Skin of body (tissue), 2 donors: ENCODE measurements around a stretch of chr2.

DNA sequence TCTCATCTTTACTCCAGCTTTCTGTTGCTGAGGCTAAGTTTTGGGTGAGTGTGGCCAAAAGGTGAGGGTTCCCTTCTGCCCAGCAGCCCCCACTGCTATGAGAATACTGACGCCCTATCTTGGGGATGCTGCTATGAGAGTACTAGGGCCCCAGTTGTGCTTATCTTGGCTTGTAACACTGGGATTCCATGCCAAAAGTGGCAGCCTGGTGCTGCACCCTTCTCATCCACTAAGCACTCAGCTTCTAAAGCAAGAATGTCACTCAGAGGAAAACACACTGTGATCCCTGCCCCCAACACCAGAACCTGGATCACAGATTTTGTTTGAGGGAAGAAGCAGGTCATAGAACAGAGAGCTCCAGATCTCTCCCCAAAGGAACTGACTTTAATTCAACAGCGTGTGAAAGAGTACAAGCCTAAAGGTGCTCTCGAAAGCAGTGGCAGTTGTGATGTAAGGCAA is 130.8 kb upstream of the KLF7 start:
- RAMPAGE, long total RNA = no peak

DNA sequence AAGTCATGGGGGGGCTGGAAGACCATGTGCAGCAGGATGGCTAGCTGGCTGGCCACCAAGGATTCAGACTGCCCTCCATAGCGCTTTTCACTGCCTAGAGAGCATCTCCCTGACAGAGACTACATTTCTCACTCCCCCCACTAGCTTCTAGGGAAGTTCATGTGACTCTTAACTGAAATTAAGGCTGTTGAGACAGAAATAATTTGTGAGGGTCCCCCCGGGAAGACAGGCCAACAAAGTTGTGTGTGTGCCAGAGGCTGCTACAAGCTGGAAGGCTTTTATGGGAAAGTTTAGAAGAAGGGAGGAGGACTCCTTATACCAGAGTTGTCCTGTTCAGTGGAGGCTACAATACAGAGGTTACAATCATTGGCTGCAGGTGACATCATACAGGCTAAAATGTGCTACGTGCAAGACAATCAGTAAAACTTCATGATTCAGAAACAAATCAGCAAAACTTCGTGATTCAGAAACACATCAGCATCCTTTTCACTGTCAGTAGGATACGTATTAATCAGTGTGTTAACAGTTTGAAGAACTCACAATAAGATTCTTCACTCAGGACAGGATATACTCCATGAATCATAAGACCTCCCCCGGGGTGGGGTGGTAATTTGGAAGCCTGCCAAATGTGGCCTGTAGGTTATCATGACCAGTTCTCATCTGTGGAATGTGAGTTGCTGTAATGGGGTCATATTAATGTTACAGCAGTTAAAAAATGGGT is 135.1 kb upstream of the CREB1 start:
- RAMPAGE, long total RNA = no peak

- RAMPAGE, long total RNA = no peak
Observed at GRCh38 chr2:207484430-207484993, 45.2 kb upstream of the CREB1 start.

DNA sequence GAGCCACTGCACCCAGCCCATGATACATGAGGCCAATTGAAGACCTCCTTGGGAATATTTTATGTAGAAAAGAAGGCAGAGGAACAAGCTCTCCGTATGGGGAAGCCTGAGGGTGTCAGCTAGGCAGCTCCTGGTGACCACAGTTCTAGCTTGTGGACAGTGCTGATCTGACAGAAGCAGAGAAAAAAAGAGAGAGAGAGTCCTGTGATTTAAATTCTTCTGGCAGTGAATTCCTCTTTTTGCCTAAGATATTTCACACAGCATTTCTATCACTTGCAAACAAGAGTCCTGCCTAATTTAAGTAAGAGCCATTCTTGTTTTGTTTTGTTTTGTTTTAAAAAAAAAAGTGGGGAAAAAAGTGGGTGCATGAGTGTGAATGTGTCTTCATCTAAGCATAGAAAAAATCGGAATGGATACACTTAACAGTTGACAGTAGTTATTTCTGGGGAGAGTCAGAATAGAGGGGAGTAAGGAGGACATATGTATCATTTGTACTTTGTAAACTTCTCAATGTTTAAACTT is 28.5 kb upstream of the CREB1 start:
- RAMPAGE, long total RNA = no peak

DNA sequence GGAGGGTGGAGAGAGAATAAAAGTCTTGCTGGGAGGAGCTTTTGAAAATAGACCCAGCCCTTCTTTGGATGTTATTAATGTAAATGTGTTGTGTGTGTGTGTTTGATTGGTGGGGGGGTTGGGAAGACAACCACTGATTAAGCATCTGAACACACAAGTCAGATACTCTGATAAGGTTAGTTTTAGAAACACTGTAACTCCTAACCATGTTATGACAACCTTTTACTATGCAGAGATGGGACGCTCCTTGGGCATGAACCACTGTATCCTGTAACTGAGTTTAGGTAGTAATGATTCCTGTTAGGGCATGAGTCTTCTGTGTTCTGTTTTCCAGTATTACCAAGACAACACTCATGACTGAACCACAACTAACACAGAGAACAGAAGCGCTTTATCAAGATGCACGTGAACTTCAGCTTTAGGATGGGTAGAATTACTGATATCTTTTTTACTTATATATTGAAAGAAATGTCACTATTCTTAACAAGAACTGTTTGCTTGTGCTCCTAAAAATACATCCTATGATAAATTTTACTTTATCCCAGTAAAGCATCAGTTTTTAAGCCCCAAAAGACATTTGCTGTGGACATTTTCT is 14.1 kb upstream of the CREB1 start:
- RAMPAGE, long total RNA = no peak

- RAMPAGE, long total RNA = no peak
Observed at GRCh38 chr2:207531092-207531378, 1.3 kb downstream of the CREB1 start.

DNA sequence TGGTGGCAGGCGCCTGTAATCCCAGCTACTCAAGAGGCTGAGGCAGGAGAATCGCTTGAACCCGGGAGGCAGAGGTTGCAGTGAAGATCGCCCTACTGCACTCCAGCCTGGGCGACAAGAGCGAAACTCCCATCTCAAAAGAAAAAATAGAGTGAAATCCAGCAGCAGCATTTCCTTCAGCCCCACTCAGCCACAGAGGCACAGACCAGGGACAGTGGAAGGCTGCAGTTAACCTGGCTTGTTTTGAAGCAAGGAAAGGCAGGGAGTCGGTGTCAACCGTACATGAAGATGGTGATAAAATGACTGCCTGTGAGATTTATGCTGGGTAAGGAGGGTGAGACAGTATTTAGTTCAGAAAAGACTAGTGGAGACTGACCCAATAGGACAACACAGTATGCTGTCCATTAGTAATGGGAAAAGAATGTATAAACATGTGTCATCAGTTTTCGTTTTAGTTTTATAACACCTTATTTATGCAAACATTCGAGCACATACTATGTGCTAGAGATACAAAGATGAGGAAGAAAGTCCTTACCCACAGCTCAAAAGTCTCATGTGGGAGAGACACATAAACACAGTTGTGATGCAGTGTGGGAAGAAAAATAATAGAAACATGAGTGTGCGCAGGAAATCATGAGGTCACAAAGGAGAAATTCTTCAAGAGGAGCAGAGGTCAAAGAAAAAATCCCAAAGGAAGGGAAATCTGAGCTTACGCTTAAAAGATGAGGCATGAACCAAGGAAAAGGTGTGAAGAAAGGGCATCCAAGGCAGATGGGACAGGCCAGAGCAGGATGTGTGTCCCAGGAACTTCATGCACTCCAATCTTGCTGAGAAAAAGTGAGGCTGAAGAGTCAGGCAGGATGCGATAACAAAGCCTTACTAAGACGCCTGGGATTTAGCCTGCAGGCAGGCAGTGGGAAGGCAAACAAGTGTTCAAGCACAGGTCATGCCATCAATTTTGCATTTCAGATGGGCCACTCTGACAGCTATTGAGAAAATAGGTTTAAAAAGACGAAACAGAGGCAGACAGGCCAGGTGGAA is 8.2 kb downstream of the METTL21A start:
- RAMPAGE, long total RNA = no peak

DNA sequence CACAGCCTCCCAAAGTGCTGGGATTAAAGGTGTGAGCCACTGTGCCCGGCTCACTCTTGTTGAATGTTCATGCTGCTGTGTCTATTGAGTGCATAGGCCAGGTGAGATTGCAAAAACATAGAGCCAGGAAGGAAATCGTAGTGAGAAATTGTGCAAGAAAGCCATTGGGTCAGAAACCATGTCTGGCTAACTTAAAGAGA is 45.6 kb upstream of the FZD5 start:
- RAMPAGE, long total RNA = no peak

DNA sequence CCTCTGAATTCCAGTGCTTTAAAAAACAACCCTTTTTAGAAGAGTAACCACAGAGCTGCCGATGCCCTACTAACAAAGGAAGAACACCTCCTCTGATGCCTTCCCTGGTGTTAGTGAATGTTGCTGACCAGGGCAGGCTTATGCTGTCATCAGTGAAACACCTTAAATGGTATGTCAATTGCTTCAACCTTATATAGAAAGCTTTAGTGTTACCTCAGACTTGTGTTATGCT is 79.7 kb upstream of the FZD5 start:
- RAMPAGE, long total RNA = no peak

DNA sequence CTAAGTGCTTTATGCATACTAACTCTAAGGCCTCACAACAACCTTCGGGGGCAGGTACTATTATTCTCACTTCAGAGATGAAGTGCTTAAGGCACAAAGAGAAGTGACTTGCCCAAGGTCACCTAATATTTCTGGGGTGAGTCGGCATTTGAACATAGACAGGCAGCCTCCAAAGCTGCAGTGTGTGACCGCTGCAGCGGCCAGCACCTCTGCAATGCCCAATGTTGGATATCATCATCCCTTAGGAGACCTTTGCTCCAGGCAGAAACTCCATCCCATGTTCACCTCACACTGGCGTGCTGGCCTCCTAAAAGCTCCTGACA is 127.7 kb upstream of the FZD5 start:
- RAMPAGE, long total RNA = no peak

GRCh38 chr2:207933311-207933845 is 91.9 kb downstream of the PLEKHM3 start:
- RAMPAGE, long total RNA = no peak

DNA sequence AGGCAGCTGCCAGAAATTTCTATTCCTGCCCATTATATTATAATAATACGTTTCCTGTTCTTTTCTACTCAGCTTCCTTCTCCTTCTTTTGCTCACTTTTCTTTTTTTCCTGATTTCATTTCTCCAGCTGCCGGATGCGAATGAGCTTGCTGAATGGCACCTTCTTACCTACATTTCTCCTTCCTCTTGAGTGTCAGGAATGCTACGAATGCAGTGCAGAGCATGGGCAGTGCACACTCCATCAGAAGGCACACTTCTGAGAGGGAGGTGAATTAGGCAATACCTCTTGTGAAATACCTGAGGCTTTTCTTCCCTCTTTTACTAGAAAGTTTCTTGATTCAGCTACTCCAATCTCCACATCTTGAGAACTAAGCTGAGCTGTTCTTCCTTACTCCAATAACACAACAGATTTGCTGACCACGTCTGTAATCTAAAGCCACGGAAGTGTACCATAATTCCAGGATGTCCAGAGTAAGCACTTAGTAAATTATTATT is 51.1 kb downstream of the PLEKHM3 start:
- RAMPAGE, long total RNA = no peak

GRCh38 chr2:208034286-208034680 is 9.0 kb upstream of the PLEKHM3 start:
- RAMPAGE, long total RNA = no peak

DNA sequence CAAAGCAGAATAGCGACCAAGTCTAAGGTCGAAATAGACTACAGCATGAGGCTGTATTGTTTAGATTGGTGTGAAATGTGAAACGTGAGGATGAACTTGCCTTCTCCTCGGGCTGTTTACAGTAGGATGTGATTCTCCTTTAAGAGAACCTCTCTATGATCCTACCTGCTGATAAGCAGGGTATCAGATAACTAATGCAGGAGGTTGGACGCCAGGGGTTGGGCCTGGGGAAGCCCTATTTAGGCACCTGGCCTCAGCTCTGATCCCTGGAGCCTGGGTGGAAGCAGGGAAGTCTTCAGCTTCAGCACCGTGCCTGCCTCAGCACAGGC is 11.4 kb downstream of the CRYGD start:
- RAMPAGE, long total RNA = no peak

- RAMPAGE, long total RNA = no peak
Observed at GRCh38 chr2:208358736-208359038, 47.9 kb upstream of the PTH2R start.

- RAMPAGE, long total RNA = no peak
Observed at GRCh38 chr2:209928728-209929027, 73.8 kb upstream of the RPE start.

GRCh38 chr2:210189383-210190083 is 18.3 kb upstream of the KANSL1L start:
- RAMPAGE, long total RNA = no peak

DNA sequence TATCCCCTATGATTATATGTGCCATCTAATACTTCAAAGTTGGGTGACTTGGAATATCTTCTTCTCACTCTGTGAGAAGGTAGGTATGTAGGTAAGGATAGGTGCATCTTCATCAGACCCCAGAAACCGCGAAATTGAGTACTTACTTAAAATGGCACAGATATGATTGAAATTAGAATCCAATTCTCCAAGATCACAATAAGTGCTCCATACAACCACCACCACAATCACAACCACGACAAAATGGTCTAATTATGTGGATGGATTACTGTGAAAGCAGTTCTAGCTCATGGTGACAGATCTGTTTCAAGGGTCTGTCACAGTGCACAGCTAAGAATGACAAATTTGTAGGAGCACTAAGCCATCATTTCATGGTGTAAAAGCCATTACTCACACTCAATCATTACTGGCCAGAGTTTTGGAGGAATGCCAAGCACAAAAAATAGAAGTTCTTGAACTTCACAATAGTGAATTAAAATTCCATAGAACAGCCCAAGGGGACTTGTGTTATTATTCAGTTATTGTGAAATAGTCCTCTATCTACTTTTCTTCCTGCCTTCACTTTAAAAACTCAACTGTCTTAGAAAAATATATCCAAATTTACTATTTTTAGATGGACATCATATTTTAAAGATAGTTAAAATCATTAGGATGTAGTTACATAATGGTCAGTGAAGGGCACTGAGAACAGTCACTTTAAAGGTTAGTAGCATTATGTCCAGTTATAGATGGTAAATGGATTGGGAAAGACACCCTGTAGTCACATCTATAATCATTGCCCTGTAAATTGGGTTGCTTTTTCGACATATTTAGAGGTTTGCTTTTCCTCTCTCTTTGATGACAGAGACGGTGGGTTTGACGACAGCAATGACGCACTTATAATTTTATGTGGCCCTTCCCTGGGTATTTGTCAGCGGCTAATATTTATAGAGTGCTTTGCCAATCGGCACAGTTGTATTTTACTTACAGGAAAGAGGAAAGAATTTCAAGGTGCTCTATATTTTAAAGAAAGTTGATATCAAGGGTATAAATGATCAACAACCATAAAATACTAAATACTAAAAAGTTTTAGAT is 2.5 kb downstream of the CPS1 start:
- RAMPAGE, long total RNA = no peak

- RAMPAGE, long total RNA = no peak
Observed at GRCh38 chr2:210582128-210582434, 25.7 kb downstream of the CPS1 start.

- RAMPAGE, long total RNA = no peak
Observed at GRCh38 chr2:210636465-210637447, 80.4 kb downstream of the CPS1 start.